HT1080 (cell line): Measurements from ENCODE around the genes TMPRSS3 and RSPH1.

GRCh38 chr21:41834272-41835020 is 44.7 kb downstream of the PRDM15 start:
RAMPAGE:
- cytosol, long total RNA: no peak
- long total RNA: no peak
- nucleus, long total RNA: no peak

GRCh38 chr21:41898989-41899727 is 20.0 kb upstream of the PRDM15 start:
RAMPAGE:
- cytosol, long total RNA: no peak
- long total RNA: no peak
- nucleus, long total RNA: no peak

GRCh38 chr21:41932904-41934081 is 20.5 kb downstream of the C2CD2 start:
RAMPAGE:
- cytosol, long total RNA: no peak
- long total RNA: no peak
- nucleus, long total RNA: no peak

DNA sequence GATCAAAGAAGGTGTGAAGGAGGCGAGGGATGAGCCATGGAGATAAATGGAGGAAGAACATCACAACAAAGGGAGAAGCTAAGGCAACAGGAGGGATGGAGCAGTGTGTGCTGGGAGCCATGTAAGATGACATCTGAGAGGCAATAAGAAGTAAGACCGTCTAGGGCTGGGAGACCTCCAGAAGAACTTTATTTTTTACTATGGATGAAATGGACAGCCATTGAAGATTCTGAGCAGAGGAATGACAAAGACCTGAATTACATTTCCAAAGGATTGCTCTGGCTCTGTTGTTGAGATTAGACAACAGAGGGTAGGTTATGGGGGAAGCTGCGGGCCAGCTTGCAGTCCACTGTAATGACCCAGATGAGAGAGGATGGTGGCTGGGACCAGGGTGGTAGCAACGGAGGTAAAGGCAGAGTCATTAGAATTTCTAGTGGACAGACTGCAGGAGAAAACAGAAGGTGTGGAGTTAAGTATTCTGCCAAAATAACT is 10.4 kb downstream of the ZBTB21 start:
RAMPAGE:
- cytosol, long total RNA: no peak
- long total RNA: no peak
- nucleus, long total RNA: no peak

DNA sequence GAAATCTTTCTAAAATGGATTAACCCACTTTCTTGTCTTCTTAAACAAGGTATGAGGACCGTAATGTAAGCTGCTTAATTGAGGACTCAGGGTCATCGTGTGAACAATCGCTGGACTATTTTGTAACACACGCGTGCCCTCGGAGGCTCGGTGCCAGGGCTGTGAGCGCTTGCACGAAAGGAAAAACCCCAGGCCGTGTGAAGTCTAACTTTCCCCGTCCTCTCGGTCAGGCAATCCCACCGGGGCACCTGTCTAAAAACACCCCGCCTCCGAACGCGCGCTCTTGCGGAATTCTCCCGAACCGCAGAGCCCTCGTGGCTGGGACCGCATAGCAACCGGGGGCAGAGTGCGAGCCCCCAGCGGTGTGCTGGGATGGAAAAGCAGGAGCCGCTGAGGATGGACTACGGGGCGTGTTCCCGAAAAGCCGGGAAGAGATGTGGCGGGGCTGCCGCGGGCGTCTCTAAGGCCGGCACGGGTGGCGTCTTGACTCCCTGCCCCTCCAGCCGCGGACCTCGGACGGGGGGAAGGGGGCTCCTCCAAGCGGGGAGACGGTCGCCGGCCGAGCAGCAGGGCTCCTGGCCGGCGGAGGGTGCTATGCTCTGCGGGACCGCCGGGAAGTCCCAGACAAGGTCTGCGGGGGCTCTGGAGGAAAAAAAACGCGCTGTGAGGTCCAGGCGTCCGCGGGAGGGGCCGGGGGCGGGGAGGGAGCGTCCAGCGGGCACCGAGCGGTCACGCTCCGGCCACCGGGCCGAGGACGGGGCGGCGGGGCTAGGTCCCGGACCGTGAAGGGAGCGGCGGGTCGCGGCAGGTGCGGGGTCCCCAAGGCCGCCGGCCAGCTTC is 984 bp downstream of the ZBTB21 start:
RAMPAGE:
- cytosol, long total RNA: no peak
- long total RNA: no peak
- nucleus, long total RNA: no peak

DNA sequence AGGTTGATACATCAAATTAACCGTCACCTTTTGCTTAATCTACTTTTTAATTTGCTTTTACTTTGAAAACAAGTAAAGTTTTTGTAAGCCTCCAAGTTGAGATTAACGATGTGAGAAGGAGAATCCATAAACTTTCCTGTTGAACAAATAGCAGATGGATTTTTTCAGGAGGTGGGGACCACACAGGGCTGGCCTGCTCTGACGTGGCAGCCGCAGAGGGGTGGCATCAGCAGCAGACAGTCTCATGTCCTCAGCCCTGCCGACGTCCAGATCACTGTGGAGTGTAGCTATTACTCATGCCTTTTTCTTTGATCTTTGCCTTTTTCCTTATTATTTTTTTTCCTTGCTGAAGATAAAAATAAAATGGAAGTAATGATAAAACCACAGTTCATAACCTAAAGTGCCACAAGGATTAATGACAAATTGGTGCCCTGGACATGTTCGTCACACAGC is 15.2 kb upstream of the ZBTB21 start:
RAMPAGE:
- cytosol, long total RNA: no peak
- long total RNA: no peak
- nucleus, long total RNA: no peak

RAMPAGE:
- cytosol, long total RNA: no peak
- long total RNA: no peak
- nucleus, long total RNA: no peak
These were observed 12.6 kb upstream of the UMODL1 start for GRCh38 chr21:42058534-42058863.

DNA sequence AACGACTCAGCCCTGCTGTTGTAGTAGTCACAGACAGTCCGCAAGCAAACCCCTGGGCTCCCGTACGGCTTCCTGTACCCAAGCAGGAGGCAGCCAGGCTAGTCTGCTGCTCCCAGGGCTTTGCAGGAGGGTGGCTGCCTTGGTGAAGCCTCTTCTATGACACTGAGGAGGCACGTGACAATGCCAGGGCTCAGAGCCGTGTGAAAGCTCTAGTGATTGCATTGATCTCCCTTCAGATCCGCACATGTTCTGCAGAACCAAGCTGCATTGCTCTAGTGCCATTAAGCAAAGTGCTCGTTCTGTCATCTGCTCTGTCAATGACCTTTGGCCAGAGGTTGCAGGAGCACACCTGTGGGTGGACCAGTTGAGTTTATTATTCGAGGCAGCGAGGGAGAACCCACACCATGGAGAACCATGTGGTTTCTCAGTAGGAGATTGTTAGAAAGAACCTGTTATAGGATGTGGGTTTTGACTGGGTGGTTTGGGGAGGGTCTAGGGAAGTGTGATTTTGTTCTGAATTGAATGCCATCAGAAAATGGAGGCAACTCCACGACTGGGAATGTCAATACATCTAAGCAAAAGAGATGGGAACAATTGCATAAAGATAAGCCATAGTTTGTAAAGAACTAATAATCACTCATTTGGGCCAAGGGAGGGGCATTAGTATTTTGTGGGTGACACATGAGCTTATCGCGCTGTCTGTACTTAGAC is 18.2 kb downstream of the UMODL1 start:
RAMPAGE:
- cytosol, long total RNA: no peak
- long total RNA: no peak
- nucleus, long total RNA: no peak

GRCh38 chr21:42108268-42109224 is 37.4 kb downstream of the UMODL1 start:
RAMPAGE:
- cytosol, long total RNA: no peak
- long total RNA: no peak
- nucleus, long total RNA: no peak

RAMPAGE:
- cytosol, long total RNA: no peak
- long total RNA: no peak
- nucleus, long total RNA: no peak
These were observed 11.7 kb downstream of the ABCG1 start for GRCh38 chr21:42230521-42231157.

DNA sequence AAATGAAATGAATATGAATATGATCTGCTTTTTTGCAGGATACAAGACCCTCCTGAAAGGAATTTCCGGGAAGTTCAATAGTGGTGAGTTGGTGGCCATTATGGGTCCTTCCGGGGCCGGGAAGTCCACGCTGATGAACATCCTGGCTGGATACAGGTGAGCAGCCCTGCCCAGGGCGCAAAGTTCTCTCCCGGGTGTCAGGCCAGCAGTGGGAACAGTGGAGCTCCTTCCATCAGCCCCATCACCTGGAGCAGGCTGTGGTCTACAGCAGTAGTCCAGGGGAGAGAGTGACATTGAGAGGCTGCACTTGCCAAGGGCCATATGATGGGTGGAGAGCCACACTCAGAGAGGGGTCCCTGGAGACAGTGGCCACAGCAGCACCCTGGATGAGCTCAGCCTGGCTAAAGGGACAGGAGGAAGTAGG is 44.2 kb downstream of the TFF3 start:
RAMPAGE:
- cytosol, long total RNA: no peak
- long total RNA: no peak
- nucleus, long total RNA: no peak

RAMPAGE:
- cytosol, long total RNA: no peak
- long total RNA: no peak
- nucleus, long total RNA: no peak
These were observed 42.1 kb downstream of the TFF3 start for GRCh38 chr21:42272916-42273624.

DNA sequence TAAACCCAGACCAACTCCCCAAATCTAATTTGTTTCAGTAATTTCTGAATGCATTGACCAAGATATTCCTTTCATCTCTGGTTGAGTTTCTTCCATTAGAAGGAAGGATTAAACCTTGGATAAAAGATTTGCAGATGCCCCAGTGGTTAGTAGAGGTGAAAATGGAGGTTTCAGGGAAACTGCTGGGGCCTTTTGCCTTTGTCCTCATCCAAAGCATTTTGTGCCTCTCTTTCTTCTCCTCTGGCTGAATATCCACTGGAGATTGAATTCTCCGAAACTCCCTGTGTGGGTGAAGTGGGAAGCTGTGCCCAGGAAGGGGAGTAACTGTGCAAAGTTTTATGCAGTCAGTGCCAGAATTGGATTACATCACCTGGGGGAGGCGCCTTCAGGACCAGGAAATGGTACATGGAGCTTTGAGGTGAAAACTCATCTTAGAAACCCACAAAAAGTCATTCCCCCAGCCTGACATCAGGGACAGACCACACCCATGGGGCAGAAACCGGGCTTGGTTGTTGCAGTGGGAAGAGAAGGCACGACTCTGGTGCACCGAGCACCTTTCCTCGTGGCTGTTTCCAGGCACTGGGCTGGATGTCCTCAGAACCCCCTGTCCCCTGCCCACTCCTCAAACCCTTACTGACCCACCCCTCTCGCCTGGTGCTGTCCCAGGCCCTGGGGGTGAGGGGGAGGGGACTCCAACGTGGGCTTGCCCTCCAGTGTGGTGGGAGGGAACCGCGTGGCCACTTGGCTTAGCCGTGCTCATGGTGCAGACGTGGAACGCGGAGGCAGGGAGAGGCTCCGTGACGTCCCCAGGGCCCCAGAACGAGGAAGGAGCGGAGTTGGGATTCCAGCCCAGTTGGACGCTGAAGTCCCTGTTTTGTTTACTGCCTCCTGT is 15.8 kb downstream of the TFF3 start:
RAMPAGE:
- cytosol, long total RNA: no peak
- long total RNA: no peak
- nucleus, long total RNA: no peak

RAMPAGE:
- cytosol, long total RNA: no peak
- long total RNA: no peak
- nucleus, long total RNA: no peak
These were observed 13.3 kb downstream of the TFF3 start for GRCh38 chr21:42301781-42302496.

RAMPAGE:
- cytosol, long total RNA: no peak
- long total RNA: no peak
- nucleus, long total RNA: no peak
These were observed at the start of gene TMPRSS3 for GRCh38 chr21:42395720-42396377. Gene TMPRSS3 (minus strand): TSS chr21:42396052.

GRCh38 chr21:42473889-42474545 is 22.0 kb downstream of the RSPH1 start:
RAMPAGE:
- cytosol, long total RNA: no peak
- long total RNA: no peak
- nucleus, long total RNA: no peak

RAMPAGE:
- cytosol, long total RNA: no peak
- long total RNA: no peak
- nucleus, long total RNA: no peak
These were observed at the start of gene RSPH1 for GRCh38 chr21:42495757-42496779. Gene RSPH1 (minus strand): TSS chr21:42496224.

DNA sequence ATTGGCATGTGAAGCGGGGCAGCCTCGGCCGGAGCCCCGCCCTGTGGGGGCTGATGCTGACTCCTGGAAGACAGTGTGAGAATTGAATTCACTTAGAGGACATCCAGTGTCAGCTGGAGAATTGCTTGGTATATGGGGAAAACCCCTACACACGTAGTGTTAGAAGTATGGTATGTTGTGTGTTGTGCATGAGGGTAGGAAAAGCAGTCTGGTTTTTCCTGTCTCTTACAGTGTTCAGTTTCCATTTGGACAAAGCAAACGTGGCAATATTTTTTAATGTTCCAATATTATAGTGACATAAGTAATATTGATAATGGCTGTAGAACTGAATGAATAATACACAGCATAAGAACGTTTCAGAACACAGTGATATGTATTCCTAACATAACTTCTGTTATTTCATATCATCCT is 11.7 kb downstream of the SLC37A1 start:
RAMPAGE:
- cytosol, long total RNA: no peak
- long total RNA: no peak
- nucleus, long total RNA: no peak

GRCh38 chr21:42651673-42652270 is 1.6 kb upstream of the PDE9A start:
RAMPAGE:
- cytosol, long total RNA: no peak
- long total RNA: no peak
- nucleus, long total RNA: no peak

RAMPAGE:
- cytosol, long total RNA: no peak
- long total RNA: no peak
- nucleus, long total RNA: no peak
These were observed 67.8 kb downstream of the PDE9A start for GRCh38 chr21:42721210-42721568.